ENCODE measurements around a stretch of chr12.

DNA sequence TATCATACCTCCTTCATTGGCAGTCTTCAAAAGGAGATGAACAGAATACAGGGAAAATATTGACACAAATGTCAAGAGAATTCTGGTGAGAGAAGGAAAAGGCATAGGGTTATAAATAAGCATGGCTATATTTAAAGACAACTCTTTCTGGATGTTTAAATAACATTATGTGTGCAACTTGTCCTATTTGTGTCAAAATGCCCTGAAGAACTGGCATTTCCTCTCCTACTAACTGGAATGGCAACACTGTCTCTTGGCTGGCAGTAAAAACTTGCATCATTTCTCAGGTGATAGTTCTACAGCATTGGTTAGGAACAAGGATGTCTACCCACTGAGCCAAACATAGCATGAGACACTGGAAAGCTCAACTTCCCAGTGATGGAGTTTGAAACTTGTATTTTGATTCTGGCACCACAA is 5.3 kb downstream of the SLC38A2 start:
- PRO-cap = no peak

GRCh38 chr12:46383643-46384116 is 11.1 kb upstream of the SLC38A2 start:
- PRO-cap = bidirectional peak, plus-strand start at chr12:46383681, minus-strand start at chr12:46383515; bidirectional peak, plus-strand start at chr12:46384047, minus-strand start at chr12:46383949

GRCh38 chr12:46388274-46388828 is 15.8 kb upstream of the SLC38A2 start:
- PRO-cap = unidirectional peak, plus-strand start at chr12:46388577

- PRO-cap = no peak
Observed at GRCh38 chr12:46430315-46431015, 57.9 kb upstream of the SLC38A2 start.

DNA sequence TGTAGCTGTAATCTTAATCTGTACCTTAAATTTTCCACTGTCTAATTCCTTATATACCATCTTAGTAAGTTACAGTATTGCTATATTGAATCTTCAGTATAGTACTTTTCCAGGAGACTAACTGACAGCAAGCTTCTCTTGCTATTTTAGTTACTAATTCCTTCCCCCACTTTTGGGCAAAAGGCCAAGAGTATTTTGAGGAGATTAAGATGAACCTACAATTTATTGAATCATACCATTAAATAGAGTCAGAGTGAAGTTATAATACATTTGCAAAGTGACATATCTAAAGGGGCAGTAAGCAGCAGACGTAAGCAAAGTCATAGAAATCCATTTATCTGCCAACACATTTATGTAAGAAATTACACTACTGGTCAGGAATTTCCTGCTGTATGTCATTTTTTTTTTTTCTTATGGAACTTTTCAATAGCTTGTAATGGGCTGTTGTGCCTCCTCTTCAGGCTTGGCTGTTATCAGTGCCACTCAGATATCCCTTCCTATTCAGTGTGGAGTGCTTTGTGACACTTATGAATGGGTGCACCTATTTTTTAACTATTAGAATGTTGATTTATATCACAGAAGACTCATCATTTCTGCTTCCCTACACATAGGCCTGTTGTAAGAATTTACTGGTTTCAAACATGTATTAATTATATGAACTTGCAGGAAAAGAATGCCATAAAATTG is 59.2 kb upstream of the SLC38A2 start:
- PRO-cap = no peak

DNA sequence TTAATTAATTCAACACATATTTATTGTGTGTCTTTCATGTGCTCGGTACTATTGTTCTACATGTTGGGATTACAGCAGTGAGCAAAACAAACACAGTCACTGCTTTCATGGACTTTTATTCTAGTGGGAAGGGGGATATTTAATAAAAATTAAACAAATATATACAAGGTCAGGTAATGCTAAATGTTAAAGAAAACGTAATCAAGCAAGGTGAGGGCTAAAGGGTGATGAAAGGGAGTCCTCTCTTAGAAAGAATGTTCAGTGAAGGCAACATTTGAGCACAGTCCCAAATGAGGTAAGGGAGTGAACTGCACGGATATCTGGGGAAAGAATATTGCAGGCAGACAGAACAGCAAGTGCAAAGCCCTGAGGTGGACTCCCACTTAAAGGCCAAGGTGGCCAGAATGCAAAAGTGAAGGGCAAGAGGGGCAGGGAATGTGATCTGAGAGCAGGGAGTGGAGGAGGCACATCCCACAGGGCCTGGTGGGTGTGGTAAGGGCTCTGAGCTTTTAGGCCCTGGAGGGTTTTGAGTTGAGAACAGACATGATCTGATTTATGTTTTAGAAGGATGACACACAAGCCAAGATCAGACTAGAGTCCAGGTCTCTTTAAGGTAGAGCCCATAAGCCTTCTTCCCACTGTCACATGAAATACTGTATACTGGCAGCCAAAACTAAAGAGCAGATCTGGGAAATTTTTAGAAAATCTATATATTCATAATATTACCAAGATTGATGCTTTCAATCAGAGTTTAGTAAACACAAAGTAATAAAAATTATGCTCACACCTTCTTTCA is 162.6 kb downstream of the SLC38A4 start:
- PRO-cap = no peak

- PRO-cap = no peak
Observed at GRCh38 chr12:46830386-46831426, 4.9 kb upstream of the SLC38A4 start.

DNA sequence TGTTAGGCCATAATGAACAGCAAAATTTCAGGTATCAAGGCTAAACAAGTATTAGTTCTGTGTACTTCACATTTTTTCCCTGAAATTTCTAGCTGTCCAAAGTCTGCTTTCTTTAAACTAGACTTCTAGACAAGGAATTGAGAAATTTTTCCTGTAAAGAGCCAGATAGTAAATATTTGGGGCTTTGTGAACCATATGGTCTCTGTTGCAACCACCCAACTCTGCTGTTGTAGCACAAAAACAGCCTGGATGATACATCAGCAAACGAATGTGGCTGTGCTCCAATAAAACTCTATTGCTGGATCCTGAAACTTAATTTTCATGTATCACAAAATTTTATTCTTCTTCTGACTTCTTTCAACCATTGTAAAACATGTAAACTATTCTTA is 95.9 kb upstream of the SLC38A4 start:
- PRO-cap = no peak

- PRO-cap = no peak
Observed at GRCh38 chr12:46964175-46964451, 115.3 kb upstream of the PCED1B start.

DNA sequence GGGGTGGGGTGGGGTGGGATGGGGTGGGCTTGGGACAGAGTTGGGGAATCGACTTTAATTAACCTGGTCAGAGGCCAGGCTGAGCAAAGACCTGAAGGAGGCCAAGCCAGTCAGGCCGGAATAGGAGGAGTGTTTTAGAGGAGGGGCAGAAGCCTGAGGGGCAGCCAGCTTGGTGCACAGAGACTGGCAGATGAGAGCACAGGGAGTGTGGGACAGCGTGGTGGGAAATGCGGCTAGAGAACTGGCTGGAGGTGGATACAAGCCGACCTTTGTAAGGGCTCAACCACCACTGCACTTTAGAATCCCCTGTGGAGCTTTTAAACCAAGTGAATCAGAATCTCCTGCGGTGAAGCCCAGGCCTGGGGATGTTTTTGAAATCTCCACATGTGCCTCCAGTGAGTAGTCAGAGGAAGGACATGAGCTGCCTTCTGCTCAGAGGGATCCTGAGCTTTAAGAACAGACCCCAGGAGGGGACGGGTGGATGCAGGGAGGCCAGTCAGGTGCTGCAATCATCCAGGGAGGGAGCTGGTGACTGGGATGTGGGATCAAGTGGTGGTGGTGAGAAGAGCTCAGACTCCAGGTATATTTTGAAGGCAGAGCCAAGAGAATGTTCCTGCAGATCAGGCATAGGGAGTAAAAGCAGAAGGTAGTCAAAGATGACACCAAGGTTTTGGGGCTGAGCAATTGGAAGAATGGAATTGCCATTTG is 10.8 kb upstream of the PCED1B start:
- PRO-cap = no peak

DNA sequence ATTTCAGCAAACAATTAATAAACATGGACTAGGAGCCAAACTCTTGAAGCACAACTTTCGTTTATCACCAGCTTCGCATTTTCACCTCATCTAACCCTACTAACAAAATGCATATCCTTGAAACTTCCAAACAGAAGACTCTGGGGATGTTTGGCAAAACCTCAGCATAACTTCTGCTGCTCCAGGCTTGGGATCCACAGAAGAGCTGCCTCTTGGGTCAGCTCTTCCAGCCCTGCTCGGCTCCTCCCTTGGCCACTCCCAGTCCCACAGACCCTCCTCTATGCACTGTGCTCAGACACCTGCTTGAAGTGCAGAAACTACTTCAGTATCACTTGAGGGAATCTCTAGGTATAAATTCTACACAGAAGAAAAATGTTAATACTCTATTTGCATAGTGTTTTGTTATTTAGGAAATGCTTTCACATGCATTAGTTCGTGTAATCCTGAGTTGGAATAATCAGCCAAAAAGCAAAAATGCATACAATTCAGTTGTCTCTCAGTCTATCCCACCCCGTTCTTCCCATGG is 110.0 kb upstream of the AMIGO2 start:
- PRO-cap = no peak

- PRO-cap = unidirectional peak, minus-strand start at chr12:47307868
Observed at GRCh38 chr12:47307638-47308009, 227.9 kb upstream of the AMIGO2 start.

DNA sequence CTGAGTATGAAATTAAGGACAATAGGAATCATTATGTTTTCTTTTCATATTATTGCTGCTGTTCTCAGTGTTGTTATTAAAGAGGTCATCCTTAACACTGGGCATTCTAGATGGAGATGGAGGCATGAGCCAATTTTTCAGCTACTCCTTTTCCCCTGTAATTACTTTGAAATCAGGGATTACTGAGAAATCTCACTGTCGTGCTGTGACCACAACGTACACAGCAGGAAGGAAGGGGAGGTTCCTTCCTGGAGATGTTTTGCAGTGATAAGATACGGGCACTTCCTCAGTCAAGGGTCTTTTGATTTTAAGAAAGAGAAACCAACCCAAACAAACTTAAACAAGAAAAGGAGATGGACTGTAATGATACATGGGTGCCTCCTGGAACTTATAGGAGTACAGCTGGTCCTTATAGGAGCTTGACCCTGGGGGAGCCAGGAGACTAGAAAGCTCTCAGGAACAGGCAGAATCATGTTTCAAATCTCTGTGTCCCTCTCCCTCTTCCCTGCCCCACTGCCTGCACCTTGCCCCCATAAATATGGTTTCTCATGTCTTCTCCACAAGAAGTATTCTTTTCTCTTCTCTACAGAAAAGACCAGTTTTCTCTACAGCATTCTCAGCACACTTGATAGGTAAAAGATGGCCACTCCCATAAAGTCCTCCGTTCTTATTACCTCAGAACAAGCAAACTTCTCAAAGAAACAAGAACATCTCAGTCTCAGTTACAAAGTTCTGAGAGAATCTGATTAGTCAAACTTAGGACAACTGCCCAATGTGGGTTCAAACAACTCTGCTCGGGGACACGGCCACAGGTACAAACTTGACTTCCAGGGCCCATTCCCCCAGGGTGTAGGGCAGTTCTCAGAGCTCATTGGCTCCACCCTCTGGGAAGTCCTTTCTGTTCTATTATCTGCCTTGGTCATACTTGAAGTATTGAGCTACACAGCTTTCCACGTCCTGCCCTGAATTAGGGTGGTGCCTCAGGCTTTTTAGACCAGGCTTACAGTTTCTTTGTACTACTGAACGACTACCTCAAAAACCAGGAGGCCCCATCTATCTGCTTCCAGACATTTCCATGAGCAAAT is 281.2 kb upstream of the AMIGO2 start:
- PRO-cap = bidirectional peak, plus-strand start at position 251 of the sequence, minus-strand start at position 163 of the sequence; bidirectional peak, plus-strand start at position 922 of the sequence, minus-strand start at position 908 of the sequence

GRCh38 chr12:47725775-47726395 is 595 bp upstream of the ENDOU start:
- PRO-cap = bidirectional peak, plus-strand start at chr12:47726126, minus-strand start at chr12:47726009

DNA sequence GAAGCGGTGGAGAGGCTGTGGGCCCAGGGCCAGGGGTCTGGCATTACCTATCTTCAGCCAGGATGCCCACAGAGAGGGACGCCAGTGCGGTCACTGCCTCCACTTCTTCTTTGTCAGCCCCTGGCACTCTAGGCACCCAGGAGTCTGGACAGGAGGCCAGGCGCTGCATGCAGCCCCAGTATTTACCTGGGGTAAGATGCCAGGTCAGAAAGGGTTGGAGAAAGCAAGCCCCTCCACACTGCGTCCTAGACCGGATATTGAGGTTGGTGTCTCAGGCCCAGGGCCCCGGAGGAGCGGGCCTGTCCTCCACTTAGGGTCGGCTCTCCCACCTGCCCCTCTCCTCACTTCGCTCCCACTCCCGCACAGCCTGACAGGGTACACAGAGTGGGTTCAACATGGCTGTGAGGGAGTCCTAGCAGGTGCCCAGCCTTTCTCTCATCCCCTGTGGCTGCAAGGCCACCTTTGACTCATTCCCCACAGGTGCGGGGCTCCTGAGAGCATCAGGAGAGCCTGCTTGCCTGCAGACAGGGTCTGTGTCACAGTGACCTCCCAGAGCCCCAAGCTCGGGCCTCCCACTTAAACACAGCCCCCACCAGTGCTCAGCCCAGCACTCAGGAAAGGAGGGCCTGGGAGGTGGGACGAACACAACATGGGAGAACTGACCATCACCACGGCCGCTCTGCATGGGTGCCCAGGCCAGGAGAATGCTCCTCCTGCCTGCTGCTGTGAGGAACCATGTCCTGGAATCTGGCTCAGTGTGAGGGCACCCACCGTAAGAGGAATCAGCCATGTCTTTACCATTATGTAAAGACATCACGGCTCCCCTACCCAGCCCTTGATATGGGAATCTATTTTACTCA is 11.2 kb downstream of the SLC48A1 start:
- PRO-cap = no peak

- PRO-cap = no peak
Observed at GRCh38 chr12:47789672-47790235, 16.7 kb downstream of the SLC48A1 start.

GRCh38 chr12:47828087-47828699 is 8.5 kb upstream of the HDAC7 start:
- PRO-cap = unidirectional peak, minus-strand start at chr12:47828520

- PRO-cap = no peak
Observed at GRCh38 chr12:48002638-48003219, 1.5 kb downstream of the COL2A1 start.

DNA sequence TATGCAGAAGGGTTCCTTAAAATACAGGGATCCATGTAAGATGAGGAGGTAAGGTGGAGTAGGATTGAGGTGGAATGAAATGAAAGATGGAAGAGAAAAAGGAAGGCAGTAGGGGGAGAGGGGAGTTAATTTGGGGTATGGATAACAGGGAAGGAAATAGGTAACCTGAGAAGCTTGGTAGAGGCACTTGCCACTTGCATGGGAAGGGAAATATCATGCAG is 2.2 kb downstream of the OR10AD1 start:
- PRO-cap = no peak

GRCh38 chr12:48656704-48656959 is 25.4 kb downstream of the KANSL2 start:
- PRO-cap = no peak

Data from bronchial lymph node (tissue), 1 donor.